Vein endothelial cell (primary cell): ENCODE measurements around the genes NUP50 and ATXN10.

GRCh38 chr22:45163463-45164479, at the start of gene NUP50:
NUP50 (plus strand) TSS chr22:45163925.
- CAGE, long polyA plus RNA, result no peak

DNA sequence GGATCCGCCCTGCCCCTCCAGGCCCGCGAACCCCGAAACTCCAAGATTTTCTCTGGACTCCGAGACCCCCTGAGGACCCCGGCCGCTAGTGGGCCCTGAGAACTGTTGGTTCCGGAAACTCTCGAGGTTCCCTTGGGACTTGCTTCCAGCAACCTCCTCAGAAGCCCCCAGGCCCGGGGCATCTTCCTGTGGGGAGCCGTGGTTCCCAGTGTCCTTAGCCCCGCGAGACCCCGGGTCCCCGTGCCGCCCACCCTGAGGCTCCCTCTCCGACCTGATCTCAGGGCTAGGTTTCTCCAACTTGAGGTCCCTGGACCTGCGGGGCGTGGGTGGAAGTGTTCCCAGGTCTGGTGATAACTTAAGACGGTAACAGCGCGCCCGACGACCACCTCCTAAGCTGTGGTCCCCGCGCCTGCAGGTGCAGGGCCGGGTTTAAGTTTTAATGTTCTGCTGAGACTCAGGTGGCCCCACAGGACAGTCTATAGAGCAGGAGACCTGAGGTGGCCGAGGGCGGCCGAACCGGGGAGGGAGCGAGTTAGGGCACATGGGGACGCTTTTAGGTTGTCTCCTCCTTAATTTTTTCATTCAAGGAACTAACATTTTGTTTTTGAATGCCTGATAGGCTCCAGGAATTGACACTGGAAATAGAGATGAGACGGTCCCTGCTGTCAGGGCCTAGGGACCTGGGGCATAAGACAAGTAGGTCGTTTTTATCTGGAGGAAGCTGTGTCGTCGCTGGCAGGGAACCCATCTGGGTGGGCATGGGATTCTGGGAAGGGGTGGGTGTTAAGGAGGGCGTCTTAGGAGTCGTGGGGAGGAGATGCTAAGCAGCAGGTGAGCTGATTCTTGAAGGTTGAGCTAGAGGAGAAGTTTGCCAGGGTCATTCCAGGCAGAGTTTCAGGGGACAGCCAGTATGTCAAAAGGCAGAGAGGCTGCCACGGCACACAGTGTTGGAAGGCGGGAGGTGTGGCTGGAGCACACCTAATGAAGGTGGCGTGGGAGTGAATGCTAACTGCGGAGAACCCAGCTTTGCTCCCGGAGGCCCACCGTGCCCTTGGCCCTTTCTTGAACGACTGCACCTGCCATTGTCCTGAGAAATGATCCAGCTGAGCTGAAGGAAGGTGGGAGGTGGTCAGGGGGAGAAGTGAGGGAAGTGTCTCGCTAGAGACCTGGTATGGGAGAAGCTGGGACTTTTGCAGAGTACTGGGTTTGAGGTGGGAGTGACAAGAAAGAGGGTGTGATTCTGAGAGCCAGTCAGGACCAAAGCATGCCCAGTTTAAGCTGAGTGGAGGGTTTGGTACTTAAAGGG, 1.0 kb downstream of the FAM118A start:
- CAGE, long polyA plus RNA, result no peak

GRCh38 chr22:45322672-45323465, 13.1 kb downstream of the FAM118A start:
- CAGE, long polyA plus RNA, result no peak

- CAGE, long polyA plus RNA, result no peak
Observed at GRCh38 chr22:45433167-45433561, 19.7 kb downstream of the RIBC2 start.

GRCh38 chr22:45499612-45500228, 3.0 kb upstream of the FBLN1 start:
- CAGE, long polyA plus RNA, result no peak

GRCh38 chr22:45546897-45547484, 44.3 kb downstream of the FBLN1 start:
- CAGE, long polyA plus RNA, result no peak

GRCh38 chr22:45555035-45555527, 52.4 kb downstream of the FBLN1 start:
- CAGE, long polyA plus RNA, result no peak

DNA sequence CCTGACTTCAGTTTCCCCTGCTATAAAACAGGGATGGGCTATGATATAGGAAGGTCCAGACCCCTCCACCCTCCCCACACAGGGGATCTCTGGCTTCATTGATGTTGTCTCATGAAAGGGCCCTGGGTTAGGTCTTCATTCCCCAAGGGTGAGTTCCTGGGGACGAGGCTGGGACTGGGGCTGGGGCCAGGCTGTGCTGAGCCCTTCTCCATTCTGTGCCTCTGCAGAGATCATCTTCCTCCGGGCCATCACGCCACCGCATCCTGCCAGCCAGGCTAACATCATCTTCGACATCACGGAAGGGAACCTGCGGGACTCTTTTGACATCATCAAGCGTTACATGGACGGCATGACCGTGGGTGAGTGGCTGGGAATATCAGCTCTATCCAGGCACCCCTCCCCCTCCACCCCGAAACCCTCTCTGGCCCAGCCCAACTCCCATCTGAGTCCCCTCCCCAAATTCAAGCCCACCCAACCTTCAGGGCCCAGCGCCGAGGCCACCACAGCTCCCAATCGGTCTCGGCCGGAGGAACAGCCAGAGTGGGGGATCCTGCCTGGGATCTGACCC, 74.2 kb downstream of the FBLN1 start:
- CAGE, long polyA plus RNA, result no peak

GRCh38 chr22:45671564-45672195, at the start of gene ATXN10:
ATXN10 (plus strand) TSS chr22:45671834.
- CAGE, long polyA plus RNA, result no peak

- CAGE, long polyA plus RNA, result no peak
Observed at GRCh38 chr22:45756953-45757623, 85.5 kb downstream of the ATXN10 start.

GRCh38 chr22:45790703-45791041, 119.0 kb downstream of the ATXN10 start:
- CAGE, long polyA plus RNA, result no peak

- CAGE, long polyA plus RNA, result no peak
Observed at GRCh38 chr22:45972262-45972789, 4.6 kb downstream of the WNT7B start.

DNA sequence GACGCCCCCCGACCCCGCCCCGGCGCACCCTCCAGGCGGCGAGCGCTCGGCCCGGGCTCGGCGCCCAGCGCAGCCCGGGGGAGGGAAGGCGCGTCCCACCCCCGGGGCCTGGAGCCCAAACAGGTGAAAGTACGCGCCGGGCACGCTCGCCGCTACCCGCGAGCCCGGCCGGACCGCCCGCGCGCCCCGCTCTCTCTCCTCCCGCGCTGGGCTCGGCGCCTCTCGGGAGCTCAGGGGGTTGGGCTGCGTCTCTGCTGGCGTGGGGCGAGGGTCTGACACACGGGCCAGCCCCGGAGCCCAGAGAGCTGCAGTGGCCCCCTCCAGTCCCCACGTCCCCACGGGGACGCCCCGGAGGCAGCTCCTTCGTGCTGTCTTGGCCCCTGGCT, 697 bp downstream of the WNT7B start:
- CAGE, long polyA plus RNA, result no peak

DNA sequence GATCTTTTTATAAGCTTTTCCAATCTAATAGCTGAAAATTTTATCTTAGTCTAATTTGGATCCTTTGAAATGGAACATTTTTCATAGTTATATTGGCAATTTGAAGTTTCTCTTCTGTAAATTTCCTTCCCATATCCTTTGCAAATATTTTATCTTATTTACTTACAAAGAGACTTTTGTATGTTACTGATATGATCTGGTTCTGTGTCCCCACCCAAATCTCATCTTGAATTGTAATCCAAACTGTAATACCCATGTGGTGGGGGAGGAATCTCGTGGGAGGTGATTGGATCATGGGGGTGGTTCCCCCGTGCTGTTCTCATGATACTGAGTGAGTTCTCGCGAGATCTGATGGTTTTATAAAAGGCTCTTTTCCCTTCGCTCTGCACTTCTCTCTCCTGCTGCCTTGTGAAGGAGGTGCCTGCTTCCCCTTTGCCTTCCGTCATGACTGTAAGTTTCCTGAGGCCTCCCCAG, 42.3 kb upstream of the WNT7B start:
- CAGE, long polyA plus RNA, result no peak

DNA sequence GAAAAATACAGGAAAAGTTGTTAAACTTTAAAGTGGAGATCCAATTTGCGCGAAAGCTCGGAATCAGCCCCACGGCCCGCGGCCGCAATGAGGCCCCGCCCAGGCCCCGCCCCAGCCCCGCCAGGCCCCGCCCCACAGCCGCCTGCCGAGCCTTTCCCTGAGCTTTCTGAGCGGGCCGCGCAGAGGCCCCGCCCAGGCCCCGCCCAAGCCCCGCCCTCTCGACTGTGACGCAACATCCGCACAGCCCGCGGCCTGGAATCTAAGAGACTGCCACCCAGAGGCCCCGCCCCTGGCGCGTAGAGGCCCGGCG, 58.6 kb upstream of the WNT7B start:
- CAGE, long polyA plus RNA, result no peak

DNA sequence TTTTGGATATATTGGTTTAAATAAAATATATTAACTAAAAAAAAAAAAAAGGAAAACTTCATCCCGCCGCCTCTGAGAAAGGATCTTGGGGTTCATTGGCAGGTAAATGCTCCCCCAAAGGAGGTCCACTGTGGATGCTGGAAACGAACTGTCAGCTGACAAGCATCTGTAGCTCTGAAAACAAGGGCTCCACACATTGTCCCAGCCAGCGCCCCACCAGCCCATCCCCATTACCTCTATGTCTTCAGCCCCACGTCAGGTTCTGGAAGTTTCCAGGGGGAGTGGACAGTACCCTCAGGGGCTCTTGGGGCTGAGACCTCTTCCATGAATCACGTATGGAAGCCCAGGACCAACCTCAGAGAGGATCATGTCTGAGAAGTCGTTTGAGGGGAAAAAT, 66.4 kb upstream of the WNT7B start:
- CAGE, long polyA plus RNA, result no peak

DNA sequence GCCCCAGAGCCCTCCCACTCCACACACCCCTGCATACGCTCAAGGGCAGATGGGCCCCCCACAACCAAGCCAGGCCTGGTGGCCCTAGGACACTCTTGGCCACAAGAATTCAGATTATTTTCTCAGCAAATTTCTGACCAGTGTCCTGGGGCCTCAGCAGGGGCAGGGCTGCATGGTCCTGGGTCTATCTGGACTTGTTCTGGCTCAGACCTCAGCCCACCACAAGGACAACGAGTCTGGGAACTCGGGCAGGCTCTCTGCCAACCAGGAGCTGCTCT, 75.3 kb upstream of the WNT7B start:
- CAGE, long polyA plus RNA, result no peak

- CAGE, long polyA plus RNA, result no peak
Observed at GRCh38 chr22:46062696-46063863, 86.1 kb upstream of the WNT7B start.

DNA sequence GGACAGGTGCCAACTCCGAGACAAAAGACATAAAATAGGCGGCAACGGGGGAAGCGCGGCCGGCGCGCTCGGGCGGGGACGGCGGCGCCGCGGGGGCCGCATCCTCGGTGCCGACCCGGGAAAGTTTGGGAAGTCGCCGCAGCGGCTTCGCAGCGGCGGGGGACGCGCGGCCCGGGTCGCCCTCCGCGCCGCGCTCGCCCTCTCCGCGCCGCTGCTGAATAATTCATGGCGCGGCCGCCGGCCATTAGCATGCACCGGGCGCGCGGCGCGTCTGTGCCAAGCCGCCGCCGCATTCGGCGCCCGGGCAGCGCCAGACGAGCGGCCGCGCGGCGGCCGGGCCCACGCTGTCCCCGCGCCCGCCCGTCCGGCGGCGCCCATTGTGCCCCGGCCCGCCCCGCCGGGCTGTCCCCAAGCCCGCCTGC, 78.7 kb upstream of the PPARA start:
- CAGE, long polyA plus RNA, result no peak

GRCh38 chr22:46075677-46076614, 74.4 kb upstream of the PPARA start:
- CAGE, long polyA plus RNA, result no peak